ENCODE data around the gene DMRT3.

DNA sequence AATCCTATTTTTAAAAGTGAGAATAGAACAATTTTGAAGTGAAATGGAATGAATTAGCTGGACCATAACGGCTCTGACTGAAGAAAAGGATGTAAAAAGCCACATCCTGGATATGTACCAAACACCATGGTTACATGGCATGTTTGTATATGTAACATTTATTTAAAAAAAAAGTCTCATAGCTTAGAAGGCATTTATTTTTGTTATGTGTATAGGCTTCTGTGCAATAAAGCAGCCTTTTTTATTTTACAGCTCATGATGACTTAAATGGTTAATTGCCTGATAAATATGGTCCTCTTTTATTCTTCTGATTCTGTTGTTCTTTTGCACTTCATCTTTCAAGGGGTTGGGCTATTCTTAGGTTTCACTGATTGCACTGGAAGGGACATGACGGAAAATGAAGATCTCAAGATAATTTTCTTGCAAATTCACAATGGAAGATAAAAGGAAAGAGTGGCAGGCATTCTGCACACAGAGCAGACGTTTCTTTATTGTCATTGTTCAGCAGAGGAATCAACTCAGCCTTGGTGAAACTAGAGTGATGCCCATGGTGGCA, 63.1 kb downstream of the DOCK8 start:
- RAMPAGE, long total RNA: no peak
- RRBS: no CpG with 5 or more reads among the region's 3 CpGs

- RAMPAGE, long total RNA: no peak
- RRBS: no CpG with 5 or more reads among the region's 5 CpGs
Measured at GRCh38 chr9:570860-571615, 66.5 kb downstream of the KANK1 start.

GRCh38 chr9:576625-577382, 72.3 kb downstream of the KANK1 start:
- RAMPAGE, long total RNA: no peak
- RRBS: no CpG with 5 or more reads among the region's 9 CpGs

GRCh38 chr9:650421-650883, 146.0 kb downstream of the KANK1 start:
- RAMPAGE, long total RNA: no peak
- RRBS: no CpG with 5 or more reads among the region's 2 CpGs

DNA sequence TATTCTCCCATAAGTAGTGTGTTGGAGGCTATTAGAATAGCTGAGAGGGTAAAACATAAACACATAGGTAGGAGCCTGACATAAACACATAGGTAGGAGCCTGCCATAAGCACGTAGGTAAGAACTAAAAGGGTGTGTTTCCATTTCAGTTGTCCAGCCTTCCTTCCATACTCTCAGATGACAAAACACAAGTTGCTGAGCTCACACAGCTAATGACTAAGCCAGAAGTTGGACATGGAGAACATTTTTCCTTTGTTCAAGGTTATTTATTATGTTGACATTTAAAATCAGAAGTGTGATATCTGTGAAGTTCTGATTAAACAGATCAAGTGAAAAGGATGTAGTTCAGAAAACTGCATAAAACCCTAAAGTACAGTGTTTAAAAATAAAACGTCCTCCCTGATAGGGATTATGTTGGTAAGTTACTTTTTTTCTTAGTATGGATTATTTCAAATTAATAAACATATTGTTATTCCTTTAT, 158.2 kb upstream of the DMRT1 start:
- RAMPAGE, long total RNA: no peak
- RRBS: no CpG with 5 or more reads among the region's 2 CpGs

- RAMPAGE, long total RNA: no peak
- RRBS: no CpG with 5 or more reads among the region's 6 CpGs
Measured at GRCh38 chr9:696317-696993, 145.0 kb upstream of the DMRT1 start.

DNA sequence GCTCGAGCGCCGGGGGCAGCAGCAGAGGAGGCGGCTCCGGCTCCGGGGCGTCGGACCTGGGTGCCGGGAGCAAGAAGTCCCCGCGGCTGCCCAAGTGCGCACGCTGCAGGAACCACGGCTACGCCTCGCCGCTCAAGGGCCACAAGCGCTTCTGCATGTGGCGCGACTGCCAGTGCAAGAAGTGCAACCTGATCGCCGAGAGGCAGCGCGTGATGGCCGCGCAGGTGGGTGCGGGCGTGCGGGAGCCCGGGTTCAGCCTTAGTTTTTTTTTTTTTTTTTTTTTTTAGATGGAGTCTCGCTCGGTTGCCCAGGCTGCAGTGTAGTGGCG, 436 bp downstream of the DMRT1 start:
- RAMPAGE, long total RNA: no peak
- RRBS: 1% methylated on average over 3 of the region's 33 CpGs

GRCh38 chr9:967393-967953, 9.0 kb upstream of the DMRT3 start:
- RAMPAGE, long total RNA: no peak
- RRBS: no CpG with 5 or more reads among the region's 7 CpGs

DNA sequence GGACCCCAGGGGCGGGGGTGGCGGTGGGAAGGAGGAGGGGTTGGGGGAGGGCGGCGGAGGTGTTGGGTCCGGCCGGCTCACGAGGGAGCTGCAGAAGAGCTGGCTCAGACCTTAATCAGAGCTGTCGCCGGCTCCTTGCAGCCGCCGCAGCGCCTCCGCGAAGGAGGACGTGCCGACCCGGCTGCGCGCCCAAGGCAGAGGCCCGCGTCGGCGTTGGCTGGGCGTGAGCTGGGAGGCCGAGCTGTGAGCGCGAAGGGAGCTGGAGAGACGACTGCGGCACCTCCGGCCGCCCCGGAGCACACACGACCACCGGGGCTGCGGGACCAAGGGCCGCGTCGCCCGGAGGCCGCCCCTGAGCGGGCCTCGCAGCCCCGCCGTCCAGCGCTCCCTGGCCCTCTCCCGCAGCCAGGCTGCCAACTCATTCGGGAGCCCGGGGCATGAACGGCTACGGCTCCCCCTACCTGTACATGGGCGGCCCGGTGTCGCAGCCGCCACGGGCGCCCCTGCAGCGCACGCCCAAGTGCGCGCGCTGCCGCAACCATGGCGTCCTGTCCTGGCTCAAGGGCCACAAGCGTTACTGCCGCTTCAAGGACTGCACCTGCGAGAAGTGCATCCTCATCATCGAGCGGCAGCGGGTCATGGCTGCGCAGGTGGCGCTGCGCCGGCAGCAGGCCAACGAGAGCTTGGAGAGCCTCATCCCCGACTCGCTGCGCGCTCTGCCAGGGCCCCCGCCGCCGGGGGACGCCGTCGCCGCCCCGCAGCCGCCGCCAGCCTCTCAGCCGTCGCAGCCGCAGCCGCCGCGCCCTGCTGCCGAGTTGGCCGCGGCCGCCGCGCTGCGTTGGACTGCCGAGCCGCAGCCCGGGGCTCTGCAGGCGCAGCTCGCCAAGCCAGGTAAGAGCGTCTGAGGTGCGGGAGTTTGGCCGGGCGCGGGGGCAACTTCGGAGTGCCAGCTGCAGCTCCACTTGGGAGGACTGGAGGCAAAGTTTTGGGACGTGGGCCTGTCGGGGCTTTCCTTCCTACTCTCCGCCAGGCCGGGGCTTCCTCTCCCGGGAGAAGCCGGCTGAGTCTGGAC, at the start of gene DMRT3:
Gene DMRT3, plus strand, starts transcription at position 91 of the 1,072 bp plus-strand sequence.
- RAMPAGE, long total RNA: no peak
- RRBS: 2% methylated on average over 39 of the region's 118 CpGs

DNA sequence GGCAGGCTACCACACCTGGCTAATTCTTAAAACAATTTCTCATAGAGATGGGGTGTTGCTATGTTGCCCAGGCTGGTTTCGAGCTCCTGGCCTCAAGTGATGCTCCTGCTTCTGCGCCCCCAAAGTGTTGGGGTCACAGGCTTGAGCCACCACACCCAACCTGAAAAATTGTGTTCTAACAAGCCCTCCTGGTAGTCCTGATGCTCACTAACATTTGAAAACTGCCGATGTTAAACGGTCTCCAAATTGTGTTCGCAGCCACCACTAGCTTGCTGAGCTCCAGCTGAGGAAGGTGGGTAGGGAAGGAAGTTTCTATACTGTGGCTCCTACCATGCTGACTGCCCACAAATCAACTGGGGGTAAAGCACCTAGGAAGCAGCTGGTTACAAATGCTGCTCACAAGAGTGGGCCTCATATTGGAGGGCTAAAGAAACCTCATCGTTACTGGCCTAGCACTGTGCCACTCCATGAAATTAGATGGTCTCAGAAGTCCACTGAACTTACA, 34.4 kb downstream of the DMRT3 start:
- RAMPAGE, long total RNA: no peak
- RRBS: no CpG with 5 or more reads among the region's 6 CpGs

DNA sequence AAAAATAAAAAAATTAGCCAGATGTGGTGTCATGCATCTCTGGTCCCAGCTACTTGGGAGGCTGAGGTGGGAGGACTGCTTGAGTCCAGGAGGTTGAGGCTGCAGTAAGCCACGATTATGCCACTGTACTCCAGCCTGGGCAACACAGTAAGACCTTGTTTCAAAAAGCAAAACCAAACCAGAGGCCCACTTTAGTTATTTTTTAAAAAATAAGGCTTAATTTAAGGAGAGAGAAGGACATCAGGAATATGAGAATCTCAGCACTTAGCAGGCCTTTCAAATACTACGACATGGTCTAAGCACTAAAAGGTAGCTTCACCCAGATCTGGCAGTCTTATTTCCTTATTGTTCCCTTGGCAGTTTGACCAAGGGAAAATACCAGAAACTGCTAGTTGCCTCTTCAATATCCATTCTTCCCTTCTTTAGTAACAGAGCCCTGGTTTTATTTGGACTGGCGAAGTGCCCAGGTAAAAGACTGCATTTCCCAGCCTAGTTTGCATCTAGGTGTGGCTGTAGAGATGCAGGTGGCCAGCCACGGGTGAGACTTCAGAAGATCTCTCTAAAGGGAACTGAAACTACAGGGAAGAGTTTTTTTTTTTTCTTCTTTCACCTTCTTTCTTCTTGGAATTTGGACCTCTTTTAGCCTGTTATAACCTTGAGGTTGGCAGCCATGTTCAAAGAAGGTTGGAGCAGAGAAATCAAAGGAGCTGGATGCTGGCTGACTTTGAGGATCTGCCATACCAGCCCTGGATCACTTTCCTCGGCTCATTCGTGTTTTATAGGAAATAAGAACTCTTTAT, 21.5 kb downstream of the DMRT2 start:
- RAMPAGE, long total RNA: no peak
- RRBS: no CpG with 5 or more reads among the region's 6 CpGs

GRCh38 chr9:2017951-2018103, 2.7 kb downstream of the SMARCA2 start:
- RAMPAGE, long total RNA: no peak
- RRBS: no CpG with 5 or more reads among the region's 9 CpGs

DNA sequence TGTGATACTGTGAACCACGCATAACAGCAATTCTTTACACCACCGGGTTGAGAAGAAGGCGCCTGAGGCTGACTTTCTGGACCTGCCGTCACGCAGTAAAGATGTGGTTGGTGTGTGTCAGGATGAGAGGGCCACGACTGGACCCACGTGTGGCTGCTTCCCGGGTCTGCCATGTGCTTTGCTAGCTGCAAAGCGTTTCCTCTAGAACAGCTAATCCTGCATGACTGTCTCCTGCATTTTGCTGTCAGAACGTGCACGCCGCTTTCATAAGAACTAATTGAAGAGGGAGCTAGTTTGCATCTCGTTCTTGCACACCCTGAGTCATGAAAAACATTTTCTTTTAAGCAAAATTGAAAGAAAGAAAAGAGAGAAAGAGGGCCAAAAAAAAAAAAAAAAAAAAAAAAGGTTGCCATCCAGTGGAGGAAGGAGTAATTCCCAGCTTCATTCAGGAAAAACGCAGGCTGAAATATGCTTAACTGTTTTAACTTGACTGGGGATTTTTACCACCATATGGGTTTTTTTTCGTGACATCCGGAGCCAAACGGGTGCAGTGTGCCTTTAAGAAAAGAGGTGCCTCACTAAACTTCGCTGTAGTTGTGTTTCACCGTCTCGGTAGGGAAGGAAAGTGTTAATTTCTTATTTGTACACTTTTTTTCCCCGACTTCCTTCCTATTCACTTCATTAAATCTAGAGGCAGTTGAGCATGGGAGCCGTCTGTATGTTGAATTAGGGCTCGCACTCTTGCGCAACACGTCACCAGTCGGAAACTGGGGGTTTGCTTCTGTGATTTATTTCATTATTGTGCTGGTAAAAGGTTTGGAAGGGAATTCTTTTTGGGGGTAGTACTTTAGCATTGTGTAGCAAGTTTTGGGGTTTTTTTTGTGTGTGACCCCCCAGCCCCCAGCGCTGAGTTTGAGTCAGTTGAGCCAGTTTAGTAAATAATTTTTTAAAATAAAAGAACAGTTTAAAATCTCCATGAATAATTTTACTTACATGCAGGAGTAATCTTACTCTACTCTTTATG, 142.9 kb downstream of the SMARCA2 start:
- RAMPAGE, long total RNA: start-site peak on the plus strand centred at position 321 of the sequence, 949 bp wide, 16 and 58 reads in 2 replicates
- RRBS: no CpG with 5 or more reads among the region's 27 CpGs

- RAMPAGE, long total RNA: no peak
- RRBS: 0% methylated on average over 1 of the region's 15 CpGs
Measured at GRCh38 chr9:2159544-2160739, 144.8 kb downstream of the SMARCA2 start.

GRCh38 chr9:2162556-2163285, 147.6 kb downstream of the SMARCA2 start:
- RAMPAGE, long total RNA: no peak
- RRBS: no CpG with 5 or more reads among the region's 7 CpGs

DNA sequence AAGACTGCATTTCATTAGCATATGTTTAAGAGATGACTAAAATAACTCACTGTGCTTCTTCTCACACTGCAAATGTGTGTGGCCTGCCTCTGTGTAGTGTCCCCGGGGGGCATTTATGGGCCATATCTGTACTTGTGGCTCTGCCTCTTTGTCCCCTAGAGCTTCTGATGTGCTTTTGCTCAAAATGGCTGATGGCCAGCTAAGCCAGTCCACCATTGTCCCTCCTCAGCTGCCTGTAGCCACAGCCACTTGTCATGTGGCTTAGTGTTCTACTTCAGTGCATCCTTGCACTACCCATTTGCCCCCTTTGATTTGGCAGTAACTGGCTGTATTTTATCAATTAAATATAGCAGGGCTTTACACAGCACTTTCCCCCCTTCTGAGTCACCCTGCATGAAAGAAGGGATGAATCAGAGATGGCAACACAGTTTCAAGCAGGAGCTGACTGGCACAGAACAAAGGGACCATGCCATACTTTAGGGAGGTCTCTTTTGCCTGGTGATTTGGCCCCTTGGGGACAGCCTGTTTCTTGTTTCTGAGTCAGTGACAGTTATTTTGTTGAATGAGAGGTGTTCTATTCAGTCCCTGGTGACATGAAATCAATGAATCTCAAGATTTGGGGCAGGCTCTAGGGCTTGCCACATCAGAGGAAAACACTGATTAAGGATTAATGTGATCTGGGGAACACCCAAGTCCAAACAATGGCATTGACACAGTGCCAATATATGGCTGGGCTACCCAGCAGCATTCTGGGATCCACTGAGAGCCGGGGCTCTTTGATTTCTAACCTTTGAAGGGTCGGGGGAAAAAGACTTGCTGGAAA, 245.5 kb downstream of the SMARCA2 start:
- RAMPAGE, long total RNA: no peak
- RRBS: no CpG with 5 or more reads among the region's 3 CpGs

- RAMPAGE, long total RNA: no peak
- RRBS: no CpG with 5 or more reads among the region's 2 CpGs
Measured at GRCh38 chr9:2559133-2559466, 62.5 kb upstream of the VLDLR start.

GRCh38 chr9:2620107-2620531, 1.5 kb upstream of the VLDLR start:
- RAMPAGE, long total RNA: no peak
- RRBS: no CpG with 5 or more reads among the region's 3 CpGs

DNA sequence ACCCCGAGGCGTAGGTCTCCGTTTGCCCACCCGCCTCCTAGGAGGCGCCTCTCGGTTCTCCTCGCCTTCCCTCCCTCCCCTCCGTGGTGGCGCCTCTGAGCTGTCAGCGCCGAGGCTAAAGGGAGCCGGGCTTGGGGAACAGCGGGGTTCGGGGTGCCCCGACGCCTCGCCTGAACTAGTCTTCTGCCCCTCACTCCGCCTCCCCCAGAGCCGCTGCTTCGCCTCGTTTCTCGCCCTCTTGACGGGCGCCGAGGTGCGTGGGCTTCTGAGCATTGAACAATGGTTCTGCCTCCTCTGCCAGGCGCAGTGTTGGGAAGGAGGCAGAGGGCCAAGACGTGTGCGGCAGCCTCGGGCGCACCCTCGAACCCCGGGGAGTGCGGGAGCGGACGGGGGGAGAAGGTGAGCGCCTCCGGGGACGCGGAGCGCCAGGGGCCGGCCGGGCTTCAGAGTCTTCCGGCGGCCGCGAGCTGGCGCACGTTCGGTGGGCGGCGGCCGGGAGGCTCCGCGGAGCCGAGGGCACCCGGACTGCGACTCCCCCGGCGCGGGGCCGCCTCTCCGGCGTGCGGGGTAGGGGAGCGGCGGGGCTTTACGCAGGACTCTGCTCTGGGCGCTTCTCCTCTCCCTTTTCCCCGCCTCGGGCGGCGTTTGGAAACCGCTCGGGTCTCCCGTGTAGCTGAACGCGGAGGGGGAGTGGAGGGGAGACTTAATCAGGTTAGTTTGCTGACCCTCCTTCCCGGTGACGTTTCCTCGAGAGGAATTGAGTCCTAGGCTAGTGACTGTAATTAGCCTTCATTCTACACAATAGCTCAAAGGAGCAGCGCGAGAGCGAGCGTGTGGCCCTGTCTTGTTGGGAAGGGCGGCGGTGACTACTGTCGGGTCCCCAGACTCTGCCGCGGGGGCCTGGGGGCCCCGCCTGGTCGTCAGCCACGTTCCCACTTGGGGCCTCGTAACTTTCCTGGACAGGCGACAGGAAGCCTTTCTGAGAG, 1.0 kb downstream of the VLDLR start:
- RAMPAGE, long total RNA: no peak
- RRBS: 1% methylated on average over 16 of the region's 95 CpGs

DNA sequence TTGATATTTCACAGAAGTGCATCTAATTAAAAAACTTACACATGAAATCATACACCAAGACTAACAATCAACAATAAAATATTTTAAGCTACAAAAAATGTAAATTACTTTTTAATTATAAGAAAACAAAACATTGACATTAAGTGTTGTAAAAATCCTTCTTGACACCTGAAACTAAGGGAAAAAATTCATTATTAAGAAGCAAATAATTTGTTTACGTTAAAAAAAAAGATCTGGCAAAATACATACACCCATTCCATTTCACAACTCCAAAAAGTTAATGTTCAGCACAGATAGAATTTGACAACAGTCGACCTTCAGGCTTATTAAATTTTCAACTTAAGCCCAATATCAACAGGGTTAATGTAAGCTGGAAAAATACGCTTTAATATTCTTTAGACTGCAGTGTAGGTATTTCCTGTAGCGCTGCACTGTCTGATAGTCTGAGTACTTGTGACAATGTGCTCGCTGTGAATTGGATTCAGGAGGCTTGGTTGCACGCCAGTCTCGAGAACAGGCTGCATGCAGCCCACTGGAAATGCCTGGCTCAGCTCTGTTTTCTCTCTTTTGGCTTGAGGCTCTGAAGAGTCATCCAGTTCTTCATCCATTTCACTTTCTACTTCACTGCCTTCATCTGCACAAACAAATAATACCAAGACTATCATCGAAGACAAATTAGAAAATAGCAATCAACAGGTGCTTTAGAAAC, 301.0 kb downstream of the RFX3 start:
- RAMPAGE, long total RNA: no peak
- RRBS: no CpG with 5 or more reads among the region's 8 CpGs

Measured in kidney epithelial cell (primary cell).